Epithelial cell of prostate (primary cell): ENCODE measurements around the genes ARHGEF11, FCRL5 and PYDC5.

DNA sequence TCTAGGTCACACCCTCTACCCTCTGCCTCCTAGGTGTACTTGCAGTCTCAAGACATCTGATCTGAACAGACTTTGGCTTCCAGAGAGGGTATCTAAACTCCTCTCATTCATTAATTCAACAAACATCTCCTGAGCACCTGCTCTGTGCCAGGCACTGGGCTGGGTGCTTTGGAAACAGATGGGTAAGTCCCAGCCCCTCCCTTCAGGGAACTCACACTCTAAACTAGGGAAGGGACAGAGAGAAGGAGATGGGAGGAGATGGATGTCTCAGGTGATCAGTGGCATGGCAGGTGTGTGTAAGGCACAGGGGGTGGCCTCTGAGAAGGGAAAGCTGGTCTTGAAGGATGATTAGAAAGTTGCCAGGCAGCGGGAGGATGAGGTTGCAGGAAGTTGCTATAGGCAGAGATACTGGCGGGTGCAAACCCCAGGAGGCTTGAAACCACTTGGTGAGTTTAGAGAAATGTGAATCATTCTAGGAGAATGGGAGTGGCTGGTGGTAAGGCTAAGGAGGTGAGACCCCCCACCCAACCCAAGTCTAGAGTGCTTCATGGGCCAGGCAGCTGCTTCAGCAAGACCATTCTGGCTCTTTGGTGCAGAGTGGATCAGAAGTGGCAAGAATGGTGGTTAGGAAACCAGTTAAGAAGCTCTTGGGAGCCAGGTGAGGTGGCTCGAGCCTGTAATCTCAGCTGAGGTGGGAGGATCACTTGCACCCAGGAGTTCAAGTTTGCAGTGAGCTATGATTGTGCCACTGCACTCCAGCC lies 9.1 kb downstream of the SH2D2A start:
- RRBS, result no CpG with 5 or more reads among the region's 3 CpGs

DNA sequence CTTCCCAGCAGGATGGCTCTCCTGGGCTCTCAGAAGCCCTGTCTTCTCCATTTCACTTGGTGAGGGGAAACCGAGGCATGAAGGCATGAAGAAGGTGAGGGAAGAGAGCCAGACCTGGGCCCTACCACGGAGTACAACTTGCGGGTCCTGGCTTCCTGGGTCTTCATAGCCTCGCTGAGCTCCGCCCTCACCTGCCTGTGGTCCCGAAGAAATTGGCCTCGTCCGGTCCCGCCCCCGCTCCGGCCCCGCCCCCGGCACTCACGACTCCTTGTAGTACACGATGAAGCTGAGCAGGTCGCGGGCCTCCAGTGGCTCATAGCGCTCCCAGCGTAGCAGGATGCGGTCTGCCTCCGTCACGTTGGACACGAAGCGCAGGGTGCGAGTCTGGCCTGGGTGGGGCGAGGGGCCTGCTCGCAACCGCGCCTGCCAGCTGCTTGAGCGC lies 10.2 kb downstream of the INSRR start:
- RRBS, result no CpG with 5 or more reads among the region's 30 CpGs

GRCh38 chr1:156993338-156993975 lies 52.1 kb downstream of the ARHGEF11 start:
- RRBS, result no CpG with 5 or more reads among the region's 5 CpGs

- RRBS, result no CpG with 5 or more reads among the region's 6 CpGs
Measured at GRCh38 chr1:156994993-156995750, 50.4 kb downstream of the ARHGEF11 start.

- RRBS, result 2% methylated on average over 54 of the region's 123 CpGs
Measured at GRCh38 chr1:157045242-157046228, at the start of gene ARHGEF11. TSS of gene ARHGEF11 (minus strand) at chr1:157045742.

DNA sequence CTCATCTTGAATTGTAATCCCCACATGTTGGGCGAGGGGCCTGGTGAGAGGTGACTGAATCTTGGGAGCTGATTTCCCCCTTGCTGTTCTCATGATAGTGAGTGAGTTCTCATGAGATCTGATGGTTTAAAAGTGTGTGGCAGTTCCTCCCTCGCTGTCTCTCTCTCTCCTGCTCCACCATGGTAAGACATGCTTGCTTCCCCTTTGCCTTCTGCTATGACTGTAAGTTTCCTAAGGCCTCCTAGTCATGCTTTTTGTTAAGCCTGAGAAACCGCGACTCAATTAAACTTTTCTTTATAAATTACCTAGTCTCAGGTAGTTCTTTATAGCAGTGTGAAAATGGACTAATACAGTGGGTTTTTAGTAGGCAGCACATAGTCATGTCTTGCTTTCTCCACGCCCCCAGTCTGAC lies 10.2 kb upstream of the ARHGEF11 start:
- RRBS, result no CpG with 5 or more reads among the region's 5 CpGs

- RRBS, result no CpG with 5 or more reads among the region's 1 CpG
Measured at GRCh38 chr1:157071282-157071765, 25.8 kb upstream of the ARHGEF11 start.

GRCh38 chr1:157552263-157552760 lies at the start of gene FCRL5:
TSS of gene FCRL5 (minus strand) at chr1:157552515.
- RRBS, result no CpG with 5 or more reads among the region's 5 CpGs

- RRBS, result no CpG with 5 or more reads among the region's 7 CpGs
Measured at GRCh38 chr1:157726878-157727416, 26.4 kb upstream of the FCRL3 start.

- RRBS, result no CpG with 5 or more reads among the region's 3 CpGs
Measured at GRCh38 chr1:158009447-158010055, 16.1 kb downstream of the KIRREL1 start.

DNA sequence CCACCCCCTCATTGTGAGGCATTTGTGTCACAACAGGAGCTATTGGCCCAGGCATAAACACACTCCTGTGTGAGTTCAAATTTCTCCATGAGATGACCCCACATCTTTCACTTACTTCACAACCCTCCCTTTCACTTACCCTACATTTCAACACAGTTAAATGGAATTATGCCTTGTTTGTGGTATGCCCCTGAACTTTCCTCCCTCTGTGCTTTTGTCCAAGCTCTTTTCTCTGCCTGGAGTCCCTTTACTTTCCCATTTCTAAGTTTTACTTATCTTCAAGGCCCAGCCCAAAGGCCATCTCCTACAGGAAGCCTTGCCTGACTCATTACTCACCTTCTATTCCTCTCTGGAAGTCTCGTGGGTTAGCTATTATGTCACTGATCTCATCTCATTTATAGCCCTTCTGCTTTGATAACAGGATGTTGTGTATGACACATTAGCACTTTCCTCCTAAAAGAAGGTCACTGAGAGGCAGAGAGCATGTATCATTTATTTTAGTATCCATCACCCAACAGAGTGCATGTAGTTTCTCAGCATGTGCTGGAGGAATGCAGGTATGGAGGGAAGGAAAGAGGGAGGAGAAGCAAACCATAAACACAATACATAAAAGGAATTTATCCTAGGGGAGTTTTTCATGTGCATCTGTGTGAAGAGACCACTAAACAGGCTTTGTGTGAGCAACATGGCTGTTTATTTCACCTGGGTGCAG lies 26.1 kb downstream of the SMIM42 start:
- RRBS, result no CpG with 5 or more reads among the region's 1 CpG

GRCh38 chr1:158125166-158125387 lies 3.0 kb downstream of the SMIM42 start:
- RRBS, result no CpG with 5 or more reads among the region's 2 CpGs

- RRBS, result no CpG with 5 or more reads among the region's 6 CpGs
Measured at GRCh38 chr1:158179370-158180259, 1.1 kb upstream of the CD1D start.

DNA sequence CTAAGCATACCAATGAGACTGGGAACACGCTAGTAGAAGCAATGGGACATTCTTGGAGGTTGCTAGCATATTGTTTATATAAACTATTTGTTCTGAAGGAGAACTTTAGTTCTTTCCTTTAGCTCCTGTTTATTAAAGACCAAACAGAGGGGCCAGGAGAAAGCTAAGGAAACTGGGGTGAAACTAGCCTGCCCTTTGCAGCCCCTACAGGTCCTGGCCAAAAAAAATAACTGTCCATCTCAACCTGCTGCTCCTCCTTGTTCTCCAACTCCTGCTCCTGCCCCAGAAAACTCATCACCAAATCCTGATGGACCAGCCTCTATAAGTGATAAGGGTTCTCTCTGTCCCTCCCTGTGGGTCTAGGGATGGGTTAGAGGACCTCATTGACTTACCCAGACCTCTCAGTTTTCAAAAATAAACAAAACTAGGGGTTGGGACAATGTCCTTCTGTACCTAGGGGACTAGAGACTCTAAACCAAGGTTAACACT lies 10.4 kb upstream of the OR6K3 start:
- RRBS, result no CpG with 5 or more reads among the region's 1 CpG

DNA sequence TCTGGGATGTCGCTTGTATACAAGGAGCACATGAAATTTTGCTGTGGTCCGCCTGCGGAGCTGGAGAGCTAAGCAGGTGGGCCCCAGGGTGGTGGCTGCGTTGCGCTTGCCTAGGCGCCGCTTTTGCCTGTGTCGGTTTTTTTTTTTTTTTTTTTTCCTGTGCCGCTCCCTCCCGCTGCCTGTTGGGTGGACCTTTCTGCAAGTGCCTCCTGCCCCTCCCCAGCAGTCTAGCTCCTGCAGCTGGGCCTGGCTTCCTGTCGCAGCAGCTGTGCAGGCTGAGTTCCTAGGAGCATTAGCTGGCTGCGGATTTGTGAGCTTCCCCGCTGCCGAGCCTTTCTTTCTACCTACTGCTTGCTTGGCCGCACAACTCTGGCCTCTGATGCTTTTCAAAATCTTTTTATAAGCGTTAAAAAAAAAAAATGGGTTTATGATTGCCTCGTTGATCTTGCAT lies 20.6 kb downstream of the PYHIN1 start:
- RRBS, result no CpG with 5 or more reads among the region's 17 CpGs

DNA sequence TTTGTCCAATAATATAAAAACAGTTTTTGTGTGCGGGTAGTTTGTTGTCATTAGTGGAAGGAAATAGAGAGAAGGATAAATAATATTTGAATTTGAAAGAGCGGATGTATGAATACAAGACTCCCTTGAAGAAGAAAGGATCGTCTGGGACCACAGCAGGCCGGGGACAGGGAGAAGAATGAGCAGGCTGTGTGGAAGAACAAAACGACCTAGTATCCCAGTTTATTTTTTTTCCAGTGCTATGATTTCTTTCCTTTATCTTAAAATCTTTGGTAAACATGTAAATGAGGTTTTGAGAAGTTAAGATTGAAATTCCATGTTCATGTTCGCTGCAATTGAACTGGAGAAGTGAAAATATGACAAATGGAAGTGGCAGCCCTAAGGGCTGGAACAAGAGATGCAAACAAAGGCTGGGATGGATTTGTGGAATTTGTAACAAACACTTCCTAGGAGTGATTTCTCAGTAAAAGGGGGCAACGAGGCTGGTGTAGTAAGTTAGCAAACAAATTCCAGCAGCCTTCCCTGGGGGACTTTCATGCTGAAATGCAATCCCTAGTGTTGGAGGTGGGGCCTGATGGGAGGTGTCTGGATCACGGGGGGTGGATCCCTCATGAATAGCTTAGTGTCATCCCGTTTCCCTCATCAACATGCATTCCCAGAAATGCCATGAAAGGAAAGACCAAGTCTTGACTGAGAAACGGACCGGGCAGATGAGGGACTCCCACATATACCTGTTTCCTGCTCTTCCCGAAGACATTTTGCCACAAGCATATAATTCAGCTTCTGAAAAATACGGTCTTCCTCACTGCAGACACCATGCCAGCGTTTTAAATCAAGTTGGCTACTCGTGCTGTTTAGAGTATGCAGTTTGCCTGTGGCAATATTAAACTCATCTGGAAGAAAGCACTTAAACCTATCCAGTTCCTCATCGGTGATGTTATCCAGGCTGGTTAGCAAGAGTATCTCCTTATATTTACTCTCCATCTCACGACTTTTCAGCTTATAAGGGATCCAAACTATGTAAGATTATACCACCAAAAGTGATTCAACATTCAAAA lies 2.9 kb downstream of the PYDC5 start:
- RRBS, result no CpG with 5 or more reads among the region's 17 CpGs

DNA sequence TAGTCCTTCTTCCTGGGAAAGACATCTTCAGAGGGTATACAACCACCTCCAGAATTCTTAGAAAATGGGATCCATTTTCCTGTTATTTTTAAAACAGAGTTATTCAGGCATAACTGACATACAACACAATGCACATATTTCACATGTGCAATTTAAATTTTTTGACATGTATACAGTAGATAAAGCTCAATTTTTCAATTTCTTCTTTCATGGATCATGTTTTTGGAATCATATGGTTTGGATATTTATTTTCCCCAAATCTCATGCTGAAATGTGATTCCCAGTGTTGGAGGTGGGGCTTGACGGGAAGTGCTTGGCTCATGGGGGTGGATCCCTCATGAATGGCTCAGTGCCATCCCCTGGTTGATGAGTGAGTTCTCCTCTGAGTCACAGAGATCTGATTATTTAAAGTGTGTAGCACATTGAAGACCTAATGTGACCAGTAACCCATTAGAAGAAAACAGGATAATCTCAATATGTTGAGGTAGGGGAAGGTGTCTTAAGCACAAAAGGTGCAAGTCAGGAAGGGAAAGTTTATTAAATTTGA lies 2.0 kb downstream of the PYDC5 start:
- RRBS, result no CpG with 5 or more reads among the region's 1 CpG

DNA sequence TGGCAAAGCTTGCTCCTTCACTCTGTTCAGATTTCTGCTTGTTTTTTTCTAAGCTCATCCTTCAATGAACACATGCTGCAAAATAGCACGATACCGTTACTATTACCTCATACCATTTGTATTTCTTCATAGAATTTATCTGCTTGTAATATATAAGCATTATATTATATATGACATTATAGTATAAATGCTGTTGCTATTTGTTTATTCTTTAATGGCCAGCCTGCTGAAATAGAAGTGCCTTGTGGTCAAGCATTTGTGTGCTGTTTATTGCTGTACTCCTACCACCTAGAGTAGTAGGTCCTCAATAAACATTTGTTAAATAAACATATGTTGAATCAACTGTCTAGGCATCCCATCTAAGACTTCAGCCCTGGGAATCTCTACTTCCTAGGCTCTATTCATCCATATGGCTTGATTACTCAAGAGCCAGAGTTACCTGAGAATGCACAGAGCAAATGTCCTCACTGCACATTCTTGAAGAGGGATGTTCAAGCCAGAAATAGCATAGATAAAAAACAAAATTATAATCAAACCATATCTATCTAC lies at the start of gene PYDC5:
PYDC5 (minus strand) TSS at position 300 of the 549 bp plus-strand sequence.
- RRBS, result no CpG with 5 or more reads among the region's 2 CpGs